Colonic mucosa (tissue), 1 donor: ENCODE data around the genes ANKRD11 and GAS8.

GRCh38 chr16:89489967-89490753 is at the start of gene ANKRD11:
Gene ANKRD11 (minus strand): TSS chr16:89490561.
- PRO-cap = bidirectional peak, plus-strand start at chr16:89490971, minus-strand start at chr16:89490561

GRCh38 chr16:89490754-89491304 is 468 bp upstream of the ANKRD11 start:
- PRO-cap = bidirectional peak, plus-strand start at chr16:89490971, minus-strand start at chr16:89490561

DNA sequence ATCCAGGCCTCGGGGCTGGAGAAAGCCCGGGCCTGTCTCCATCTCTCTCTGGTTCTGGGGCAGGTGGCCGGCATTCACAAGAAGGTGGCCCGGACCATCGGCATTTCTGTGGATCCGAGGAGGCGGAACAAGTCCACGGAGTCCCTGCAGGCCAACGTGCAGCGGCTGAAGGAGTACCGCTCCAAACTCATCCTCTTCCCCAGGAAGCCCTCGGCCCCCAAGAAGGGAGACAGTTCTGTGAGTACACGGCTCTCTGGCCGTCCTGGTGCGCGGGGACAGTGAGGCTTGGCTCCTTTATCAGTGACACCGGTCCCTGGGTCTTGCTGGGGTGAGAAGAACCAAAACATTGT is 1.0 kb downstream of the RPL13 start:
- PRO-cap = no peak

- PRO-cap = no peak
Observed at GRCh38 chr16:89575034-89575455, 513 bp upstream of the CPNE7 start.

- PRO-cap = unidirectional peak, plus-strand start at chr16:89741666
Observed at GRCh38 chr16:89741538-89742199, 20.3 kb downstream of the ZNF276 start.

DNA sequence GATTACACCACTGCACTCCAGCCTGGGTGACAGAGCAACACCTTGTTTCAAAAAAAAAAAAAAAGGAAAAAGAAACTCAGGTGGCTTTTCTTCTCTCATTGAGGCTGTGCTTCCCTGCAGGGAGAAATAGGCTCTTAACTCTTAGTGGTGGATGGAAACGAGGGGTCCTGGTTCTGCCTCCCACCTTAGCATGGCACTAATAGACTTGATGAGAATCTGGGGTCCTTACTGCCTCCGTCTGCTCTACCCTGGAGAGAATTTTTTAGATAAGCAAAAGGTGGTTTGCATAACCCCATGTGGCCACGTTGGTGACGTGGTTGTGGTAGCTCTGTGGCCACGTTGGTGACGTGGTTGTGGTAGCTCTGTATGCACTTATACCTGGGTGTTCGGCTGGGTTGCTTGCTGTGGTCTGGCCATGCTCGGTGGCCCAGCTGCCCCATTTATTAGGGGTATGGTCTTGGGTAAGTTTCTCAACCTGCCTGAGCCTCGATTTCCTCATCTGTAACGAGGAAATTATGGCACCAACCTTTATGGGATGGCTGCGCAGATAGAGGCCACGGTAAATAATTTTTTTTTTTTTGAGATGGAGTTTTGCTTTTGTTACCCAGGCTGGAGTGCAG is 13.0 kb downstream of the SPIRE2 start:
- PRO-cap = no peak

DNA sequence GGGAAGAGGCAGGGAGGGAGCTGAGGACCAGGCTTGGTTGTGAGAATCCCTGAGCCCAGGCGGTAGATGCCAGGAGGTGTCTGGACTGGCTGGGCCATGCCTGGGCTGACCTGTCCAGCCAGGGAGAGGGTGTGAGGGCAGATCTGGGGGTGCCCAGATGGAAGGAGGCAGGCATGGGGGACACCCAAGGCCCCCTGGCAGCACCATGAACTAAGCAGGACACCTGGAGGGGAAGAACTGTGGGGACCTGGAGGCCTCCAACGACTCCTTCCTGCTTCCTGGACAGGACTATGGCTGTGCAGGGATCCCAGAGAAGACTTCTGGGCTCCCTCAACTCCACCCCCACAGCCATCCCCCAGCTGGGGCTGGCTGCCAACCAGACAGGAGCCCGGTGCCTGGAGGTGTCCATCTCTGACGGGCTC is 318 bp downstream of the MC1R start:
- PRO-cap = no peak

DNA sequence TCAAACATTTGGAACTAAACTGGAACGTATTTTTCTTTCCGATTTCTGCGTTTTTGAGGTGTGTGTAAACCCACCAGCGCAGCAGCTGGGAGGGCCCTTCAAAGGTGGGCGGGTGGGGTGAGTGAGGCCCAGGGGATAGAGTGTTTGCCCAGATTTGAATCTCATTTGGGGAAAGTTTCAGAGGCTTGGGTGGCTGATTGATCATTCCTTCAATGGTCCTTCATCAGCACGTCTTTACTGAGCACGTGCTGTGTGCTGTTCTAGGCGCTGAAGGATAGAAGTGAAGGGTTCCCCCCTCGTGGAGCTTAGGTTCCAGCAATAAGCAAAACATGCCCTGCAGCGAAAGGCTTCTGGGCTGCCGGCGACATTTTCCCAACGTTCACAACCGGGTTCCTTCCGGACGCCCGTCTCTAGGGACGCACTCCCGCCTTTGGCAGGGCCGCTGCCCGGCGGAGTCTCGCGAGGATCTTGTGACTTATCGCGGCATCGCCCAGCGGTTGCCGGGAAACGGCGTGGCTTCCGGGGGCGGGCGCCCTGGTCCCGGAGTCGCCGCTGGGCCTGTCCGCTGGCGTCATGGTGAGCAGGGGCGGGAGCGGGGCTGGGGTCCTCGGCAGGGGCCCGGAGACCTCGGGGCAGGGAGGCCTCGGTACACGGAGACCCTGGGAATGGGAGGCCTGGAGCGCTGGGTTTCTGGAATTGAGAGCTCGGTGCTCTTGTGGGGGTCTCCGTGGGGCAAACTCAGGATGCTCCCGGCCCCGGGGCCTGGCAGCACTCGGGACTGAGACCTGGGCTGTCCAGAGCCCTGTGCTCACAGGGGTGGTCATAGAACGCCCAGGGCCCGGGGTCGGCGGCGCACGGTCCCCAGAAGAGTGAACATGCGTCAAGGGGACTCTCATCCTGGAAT is at the start of gene GAS8:
GAS8 (plus strand) TSS at position 532 of the 904 bp plus-strand sequence.
- PRO-cap = bidirectional peak, plus-strand start at position 545 of the sequence, minus-strand start at position 411 of the sequence

- PRO-cap = unidirectional peak, minus-strand start at chr16:90047763; bidirectional peak, plus-strand start at chr16:90048030, minus-strand start at chr16:90047763
Observed at GRCh38 chr16:90047504-90048218, 25.2 kb downstream of the GAS8 start.